RPMI7951 (cell line): Measurements from ENCODE around the gene ZRANB2.

DNA sequence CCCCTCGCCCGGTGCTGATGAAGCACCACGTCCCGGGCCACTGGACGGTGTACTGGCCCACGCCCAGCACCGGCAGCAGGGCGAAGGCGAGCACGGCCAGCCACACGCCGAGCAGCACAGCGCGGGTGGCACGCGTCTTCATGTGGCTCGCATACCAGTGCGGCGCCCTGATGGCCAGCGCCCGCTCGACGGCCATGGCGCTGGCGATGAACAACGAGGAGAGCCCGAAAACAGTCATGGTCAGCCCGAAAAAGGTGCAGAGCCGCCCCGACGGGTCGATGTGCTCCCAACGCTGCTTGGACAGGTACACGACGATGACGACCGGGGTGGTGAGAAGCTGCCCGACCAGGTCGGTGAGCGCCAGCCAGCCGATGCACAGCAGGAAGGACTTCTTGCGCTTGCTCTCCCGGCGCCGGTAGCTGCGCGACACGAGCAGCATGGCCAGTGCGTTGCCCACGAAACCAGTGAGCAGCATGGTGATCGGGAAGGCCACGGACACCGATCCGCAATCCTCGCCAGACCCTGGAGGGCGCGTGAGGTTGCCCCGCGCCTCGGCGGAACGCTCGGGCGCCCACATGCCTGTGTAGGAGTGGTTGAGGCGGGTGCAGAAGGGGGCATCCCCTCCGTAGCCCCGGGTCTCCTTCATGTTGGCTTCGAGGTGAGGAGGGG lies 550 bp downstream of the PTGER3 start:
- RAMPAGE, long total RNA = no peak

DNA sequence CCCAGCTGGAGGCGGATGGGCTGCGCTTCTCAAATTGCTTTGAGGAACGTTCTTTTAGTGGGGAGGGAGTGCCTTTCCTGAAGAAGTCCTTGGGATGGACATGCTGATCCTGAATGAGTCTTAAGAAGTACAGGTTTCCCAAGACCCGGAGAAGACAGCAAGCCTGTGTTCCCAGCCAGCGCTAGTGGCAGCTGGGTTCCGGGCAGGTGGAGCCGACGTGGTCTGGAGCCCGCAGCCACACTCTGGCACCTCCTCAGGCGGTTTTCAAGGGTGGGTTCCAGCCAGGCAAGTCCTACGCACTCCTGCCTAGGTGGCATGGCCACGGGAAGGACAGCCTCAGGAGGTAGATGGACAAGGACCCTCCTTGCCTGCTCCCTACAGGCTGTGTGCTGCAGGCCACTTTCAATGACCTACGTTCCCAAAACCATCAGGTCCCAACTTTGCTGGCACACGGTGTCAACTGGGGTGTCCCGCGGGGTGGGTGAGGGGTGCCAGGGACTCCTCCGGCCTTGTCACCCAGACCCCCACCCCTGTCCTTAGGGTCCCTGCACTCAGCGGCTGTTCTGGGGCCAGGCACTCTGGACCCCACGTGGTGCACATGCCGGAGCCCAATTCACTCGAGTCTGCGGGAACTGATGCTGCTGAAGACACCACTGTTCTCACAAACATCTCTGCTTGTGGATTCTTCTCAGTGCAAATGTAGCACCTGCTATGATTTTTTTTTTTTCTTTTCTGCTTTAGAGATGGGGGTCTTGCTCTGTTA lies 6.7 kb upstream of the PTGER3 start:
- RAMPAGE, long total RNA = no peak

DNA sequence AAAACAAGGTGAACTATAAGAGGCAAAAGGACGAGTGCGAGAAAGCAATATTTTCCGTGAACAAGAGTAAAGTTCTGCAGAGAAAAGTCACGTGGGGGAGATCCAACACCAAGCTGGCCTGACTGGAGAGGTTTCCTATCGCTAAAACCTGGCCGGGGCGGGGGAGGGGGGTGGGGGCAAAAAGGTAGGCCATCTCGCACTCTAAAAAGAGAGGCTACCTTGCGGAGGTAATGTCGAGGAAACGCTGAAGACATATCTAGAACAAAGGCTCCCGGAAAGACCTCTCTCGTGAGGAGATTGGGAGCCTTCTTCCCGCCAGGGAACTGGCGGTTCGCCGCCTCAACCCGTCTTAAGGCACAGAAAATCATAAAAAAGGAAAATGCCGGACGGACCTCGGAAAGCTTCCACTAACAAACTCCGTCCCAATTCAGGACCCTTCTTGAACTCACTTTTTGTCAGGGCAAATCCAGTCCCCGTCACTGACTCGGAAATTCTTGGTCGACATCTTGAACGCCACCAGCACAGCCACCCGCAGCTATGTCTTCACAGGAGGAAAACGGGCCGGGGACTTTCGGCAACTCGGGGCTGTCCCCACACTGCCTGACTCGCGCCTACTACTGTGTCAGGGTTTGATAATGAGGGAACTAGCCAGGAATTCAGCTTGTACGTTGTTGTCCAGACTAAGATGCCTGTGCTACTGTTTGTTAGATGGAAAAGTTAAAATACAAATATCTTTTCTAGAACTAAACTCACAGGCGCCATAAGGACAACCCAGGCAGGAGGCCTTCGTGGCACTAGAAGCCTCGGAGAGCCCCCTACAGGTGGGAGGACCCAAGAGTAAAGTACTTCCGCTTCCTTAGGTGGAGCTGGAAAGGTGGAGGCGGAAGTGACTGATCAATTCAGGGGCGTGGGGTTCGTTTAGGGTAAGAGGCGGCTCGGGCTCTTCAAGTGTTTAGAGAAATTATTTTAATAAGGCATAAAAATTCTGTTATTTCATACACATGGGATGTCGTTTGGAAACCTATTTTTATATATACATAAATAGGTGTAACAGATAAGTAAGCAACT lies at the start of gene ZRANB2:
ZRANB2 (minus strand) TSS at position 545 of the 1,068 bp plus-strand sequence.
- RAMPAGE, long total RNA = no peak

GRCh38 chr1:72283551-72284361 lies 1.4 kb upstream of the NEGR1 start:
- RAMPAGE, long total RNA = no peak

DNA sequence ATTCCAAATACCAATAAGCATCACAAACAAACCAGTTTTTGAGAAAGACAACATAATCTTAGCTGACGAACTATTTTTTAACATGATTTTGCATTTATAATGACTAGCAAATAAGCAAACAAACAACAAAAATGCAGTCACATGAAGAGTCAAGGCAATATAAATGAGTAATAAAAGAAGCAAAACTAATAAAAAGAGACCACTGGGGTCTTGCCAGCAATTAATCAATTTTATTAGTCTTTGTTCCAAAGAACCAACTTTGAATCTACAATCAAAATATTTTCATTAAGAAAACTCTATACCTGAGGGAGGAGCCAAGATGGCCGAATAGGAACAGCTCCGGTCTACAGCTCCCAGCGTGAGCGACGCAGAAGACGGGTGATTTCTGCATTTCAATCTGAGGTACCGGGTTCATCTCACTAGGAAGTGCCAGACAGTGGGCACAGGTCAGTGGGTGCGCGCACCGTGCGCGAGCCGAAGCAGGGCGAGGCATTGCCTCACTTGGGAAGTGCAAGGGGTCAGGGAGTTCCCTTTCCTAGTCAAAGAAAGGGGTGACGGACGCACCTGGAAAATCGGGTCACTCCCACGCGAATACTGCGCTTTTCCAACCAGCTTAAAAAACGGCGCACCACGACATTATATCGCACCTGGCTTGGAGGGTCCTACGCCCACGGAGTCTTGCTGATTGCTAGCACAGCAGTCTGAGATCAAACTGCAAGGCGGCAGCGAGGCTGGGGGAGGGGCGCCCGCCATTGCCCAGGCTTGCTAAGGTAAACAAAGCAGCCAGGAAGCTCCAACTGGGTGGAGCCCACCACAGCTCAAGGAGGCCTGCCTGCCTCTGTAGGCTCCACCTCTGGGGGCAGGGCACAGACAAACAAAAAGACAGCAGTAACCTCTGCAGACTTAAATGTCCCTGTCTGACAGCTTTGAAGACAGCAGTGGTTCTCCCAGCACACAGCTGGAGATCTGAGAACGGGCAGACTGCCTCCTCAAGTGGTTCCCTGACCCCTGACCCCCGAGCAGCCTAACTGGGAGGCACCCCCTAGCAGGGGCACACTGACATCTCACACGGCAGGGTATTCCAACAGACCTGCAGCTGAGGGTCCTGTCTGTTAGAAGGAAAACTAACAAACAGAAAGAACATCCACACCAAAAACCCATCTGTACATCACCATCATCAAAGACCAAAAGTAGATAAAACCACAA lies 616.5 kb upstream of the NEGR1 start:
- RAMPAGE, long total RNA = no peak

DNA sequence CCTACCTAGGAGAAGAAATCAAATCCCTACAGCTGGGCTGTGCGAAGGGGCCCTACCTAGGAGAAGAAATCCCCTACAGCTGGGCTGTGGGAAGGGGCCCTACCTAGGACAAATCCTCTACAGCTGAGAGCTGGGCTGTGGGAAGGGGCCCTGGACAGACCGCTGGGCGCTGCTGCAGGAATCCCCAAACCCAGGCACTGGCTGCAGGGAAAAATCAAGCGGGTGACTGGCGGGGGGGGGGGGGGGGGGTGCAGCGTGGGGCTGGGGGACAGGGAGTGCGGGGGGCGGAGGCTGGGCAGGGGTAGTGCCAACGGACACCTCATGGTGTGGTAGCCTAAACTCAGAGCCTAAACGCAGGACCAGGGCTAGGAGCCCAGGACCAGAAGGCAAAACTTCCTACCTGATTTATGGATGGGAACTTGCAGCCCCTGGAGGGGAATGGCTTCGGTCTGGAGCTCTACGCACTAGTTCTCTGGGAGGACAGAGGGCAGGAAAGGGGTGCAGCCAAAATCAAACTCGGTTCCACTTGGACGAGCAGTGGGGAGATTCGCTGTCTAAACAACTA lies 401 bp downstream of the CRYZ start:
- RAMPAGE, long total RNA = no peak

DNA sequence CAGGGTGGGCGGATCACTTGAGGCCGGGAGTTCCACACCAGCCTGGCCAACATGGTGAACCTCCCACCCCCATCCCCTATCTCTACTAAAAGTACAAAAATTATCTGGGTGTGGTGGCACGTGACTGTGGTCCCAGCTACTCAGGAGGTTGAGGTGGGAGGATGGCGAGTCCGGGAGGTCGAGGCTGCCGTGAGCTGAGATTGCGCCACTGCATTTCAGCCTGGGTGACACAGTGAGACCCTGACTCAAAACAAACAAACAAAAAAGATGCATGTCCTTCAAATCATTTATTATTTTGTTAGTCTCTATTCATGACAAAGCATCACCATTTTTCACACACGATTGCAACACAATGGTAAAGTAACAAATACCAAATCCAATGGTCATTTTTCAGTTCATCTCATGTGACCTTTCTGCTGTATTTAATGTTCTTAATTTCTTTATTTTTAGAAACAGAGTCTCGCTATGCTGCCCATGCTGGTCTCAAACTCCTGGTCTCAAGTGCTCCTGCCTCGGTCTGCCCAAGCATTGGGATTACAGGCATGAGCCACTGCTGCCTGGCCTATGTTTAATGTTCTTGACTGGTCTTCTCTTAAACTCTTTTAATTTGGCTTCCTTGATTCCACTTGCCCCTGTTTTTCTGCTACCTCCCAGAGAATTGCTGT lies 1.1 kb downstream of the MSH4 start:
- RAMPAGE, long total RNA = no peak

DNA sequence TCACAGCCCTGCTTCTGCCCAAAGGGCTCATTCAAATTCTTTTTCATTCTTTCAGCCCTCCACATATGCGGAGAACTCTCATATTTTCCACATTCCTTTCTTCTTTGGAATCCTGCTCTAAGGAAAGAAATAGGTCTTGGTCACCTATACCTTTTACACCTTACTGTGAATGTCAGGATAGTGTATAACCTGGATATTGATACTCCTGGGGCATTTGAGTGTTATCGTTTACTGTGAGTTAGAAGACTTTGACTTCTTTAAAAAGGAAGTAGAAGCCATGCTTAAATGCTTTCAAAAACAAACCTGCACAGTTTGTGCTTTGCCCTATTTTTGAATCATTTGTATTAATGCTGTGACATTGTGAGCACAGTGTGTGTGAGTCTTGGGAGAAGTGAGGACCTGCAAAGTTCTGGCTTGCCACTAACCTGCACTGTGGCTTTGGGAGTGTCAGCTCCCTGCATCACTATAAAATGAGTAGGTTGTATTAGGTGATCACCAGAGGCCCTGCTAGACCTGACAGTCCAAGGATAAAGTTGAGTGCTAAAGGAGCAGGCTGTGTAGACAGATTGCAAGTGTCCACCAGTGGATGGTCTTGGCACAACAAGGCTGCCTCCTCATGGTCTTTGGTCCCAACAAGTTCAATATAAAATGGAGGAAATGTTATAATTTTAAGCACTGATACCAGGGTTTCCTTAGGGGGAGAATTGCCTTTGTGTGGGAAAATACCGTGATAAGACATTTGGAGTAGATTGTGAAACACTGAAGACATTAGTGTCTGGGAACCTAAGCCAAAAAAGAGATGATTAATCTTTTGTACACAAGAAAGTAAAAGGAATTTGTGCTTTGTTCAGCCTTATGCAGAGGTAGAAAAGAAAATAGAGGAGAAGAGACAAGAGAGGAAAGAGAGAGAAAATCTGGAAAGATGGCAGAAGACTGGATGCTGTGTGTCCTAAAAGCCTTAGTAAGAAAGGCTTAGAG lies 35.8 kb downstream of the ST6GALNAC3 start:
- RAMPAGE, long total RNA = no peak

DNA sequence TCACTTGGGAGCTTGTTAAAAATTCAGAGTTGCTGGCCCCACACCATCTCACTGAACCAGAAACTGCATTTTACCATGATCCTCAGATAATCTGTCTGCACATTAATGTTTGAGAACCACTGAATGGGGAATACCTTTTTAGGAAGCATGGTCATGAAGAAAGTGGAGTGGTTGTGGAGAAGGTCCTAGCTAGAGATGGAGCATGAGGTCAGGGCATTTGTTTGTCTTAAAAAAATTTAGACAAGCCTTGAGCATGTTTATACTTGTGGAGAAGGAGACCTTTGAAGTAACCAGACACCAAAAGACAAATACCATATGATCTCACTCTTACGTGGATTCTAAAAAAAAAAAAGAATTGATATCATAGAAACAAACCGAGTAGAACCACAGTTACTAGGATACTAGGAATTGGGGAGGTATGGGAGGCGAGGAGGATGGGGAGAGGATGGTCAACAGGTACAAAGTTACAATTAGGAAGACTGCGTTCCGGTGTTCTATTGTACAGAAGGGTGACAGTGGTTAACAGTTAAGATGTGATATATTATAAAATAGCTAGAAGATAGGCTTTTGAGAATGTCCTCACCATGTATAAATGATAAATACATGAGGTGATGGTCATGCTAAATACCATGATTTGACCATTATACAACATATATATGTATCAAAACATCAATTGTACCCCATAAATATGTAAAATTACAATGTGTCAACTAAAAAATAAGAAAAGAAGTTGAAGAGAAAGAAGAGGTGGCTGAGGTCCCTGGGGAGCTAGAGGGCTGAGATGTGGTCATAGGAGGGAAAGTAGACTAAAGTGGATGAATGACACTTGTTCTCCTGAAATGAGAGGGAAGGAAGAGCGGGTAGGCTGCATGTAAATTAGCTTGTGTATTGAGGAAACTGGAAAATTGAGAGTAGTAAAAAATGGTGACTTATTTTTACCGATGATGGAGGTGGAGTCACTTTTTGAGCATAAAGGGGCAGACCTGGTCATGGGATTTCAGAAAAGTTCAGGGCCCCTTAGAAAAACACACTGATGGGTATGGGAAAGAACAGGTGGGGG lies 116.7 kb downstream of the ST6GALNAC3 start:
- RAMPAGE, long total RNA = no peak

GRCh38 chr1:76268896-76269679 lies 194.5 kb downstream of the ST6GALNAC3 start:
- RAMPAGE, long total RNA = no peak

GRCh38 chr1:76285705-76286167 lies 211.2 kb downstream of the ST6GALNAC3 start:
- RAMPAGE, long total RNA = no peak

DNA sequence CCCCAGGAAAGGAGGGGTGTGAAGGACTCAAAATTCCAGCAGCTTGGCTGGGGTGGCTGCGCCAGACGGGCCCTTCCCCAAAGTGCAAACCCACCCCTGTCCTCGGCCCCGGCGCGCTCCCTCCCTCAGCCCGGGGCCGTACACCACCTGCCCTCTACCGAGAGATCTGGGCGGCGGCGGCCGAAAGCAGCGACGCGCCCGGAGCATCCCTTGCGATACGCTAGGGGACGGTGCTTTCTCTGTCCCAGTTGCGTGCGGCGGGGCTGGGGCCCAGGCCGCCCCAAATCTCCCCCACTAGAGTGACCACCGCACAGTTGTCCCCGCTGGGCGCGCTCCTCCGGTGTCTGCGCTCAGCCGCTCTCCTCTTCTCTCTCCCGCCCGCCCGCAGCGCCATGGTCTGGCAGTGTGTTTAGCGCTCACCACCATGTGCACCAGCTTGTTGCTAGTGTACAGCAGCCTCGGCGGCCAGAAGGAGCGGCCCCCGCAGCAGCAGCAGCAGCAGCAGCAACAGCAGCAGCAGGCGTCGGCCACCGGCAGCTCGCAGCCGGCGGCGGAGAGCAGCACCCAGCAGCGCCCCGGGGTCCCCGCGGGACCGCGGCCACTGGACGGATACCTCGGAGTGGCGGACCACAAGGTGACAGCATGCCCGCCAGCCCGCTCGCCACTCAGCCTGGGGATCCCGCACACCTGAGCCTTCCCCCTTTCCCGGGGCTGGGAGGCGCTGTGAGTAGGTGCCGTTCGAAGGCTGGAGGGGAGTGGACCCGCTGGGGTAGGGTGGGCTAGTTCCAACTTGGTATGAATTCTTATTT lies 1.0 kb downstream of the ST6GALNAC5 start:
- RAMPAGE, long total RNA = no peak

DNA sequence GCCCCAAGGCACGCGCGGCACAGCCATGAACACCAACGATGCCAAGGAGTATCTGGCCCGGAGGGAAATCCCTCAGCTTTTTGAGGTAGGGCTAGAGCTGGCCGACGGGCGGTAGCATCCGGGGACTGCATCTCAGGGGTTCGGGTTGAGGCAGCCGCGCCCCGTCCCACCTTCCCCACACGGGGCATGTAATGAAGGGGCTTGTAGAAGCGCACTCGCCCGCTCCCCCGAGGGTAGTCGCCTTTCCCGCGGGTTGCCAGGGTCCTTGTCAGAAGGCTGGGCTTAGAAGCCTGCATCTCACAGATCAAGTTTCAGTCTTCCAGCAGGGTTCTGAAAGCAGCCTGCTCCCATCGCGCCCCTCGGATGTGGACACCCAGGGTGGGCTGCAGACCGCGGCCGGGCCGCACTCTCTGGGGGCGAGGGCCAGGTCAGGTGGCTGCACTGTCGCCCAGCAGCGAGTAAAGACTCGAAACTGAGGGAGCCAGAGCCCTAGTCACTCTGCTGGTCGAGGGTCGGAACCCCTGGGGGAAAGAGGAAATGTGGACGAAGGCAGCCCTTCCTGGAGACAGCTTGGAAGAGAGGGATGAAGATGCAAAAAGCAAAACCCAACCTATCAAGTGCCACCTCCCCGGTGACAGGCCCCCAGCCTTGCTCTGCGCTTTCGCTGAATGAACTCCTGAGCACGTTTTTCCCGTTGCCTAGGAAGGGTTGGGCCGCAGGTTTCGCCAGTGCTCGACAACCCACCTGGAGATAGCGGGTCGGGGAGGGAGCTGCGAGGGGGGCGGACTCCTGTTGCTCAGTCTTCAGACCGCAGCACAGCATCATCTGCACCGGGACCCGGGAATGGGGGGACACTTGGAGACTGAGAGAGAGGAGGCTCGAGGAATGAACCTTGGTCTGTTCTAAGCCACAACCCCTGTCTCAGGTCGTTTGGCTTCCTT lies 740 bp downstream of the AK5 start:
- RAMPAGE, long total RNA = no peak

DNA sequence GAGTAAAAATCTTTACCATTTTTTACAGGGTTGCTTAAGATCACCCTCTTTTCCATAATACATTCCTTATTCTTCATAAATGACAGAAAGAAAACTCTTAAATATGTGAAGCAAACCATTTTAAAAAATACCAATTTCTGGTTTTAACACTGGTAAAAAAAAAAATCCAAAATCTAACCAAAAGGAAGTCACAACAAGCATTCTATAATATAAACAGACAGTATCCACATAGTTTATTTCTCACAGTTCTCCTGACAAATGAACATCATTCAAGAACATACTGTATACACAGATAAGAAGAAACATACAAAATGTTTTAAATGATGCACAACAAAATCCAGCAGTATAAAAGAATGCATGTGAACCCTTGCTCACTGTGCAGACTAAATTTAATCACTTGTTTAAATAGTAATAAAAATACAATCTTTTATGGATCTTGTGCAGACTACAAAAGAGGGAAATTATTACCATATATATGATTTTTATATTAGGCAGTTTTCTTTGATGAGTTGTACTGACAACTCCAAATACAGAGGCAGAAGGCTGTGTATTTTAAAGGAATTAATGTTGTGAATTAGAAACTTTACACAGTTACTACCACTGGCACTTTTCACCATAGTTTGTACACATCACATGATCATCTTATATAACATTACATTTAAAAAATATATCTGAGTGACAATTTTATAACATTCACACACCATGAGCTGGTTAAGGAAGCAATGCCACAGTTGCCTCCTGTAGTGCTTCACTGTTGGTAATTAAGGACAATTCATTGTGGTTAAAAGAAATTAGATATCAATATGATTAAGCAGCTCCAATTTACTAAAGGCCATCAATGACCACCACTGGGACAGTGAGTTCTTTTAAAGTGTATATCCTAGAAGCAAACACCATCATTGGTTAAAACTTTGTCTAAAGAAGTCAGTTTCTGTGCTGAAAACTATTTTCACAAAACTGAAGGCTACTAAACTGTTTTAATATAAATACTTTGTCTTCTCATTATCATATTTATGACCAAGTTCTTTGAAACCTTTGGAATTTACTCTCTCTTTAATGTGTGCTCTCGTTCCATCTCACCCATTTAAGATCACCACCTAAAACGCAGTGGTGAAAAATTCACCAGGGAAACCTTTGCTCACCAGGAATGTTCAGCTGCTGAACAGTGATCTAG lies 117.8 kb downstream of the ZZZ3 start:
- RAMPAGE, long total RNA = no peak

- RAMPAGE, long total RNA = no peak
Measured at GRCh38 chr1:77623866-77624623, 58.4 kb downstream of the ZZZ3 start.

DNA sequence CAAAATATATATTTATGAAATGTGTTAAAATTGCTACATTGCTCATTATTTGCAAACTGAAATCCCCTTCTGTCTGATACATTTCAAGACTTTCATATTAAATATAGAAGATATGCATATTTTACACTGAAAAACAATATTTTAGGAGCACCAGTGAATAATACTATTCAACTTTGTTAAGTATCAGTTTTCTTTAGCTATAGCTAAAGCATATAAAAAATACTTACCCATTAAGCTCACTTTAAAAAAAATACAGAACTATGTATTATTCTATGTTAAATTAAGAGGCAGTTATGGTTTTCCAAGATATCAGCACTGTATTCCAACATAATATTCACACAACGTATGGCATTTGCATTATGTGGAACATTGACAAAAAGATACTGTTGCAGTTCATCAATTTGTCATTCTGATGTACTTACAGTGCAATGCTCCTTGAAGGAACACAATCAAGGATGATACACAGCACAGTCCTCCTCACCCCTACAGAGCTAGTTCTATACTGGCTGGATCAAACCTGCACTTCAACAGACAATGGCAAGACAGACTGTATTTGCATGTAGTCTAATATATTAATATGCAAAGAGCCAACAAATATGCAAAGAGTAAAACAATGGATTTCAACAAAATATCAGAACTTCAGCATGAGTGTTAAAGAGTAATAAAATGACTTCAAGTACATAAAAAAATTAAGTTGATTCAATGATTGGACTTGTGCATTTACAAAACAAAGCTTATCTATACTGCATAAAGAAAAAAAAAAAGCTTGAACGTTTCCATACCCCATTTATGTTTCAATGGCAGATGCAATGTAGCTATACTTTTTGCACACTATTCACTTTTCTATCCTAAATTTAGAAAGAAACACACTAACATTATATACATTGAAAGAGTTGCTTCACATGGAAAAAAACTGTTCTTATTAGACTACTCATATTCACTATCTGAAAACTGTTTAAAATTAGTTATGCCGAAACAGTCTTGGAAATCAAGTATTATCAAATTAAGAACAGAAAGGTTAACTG lies 31.5 kb downstream of the FUBP1 start:
- RAMPAGE, long total RNA = no peak

DNA sequence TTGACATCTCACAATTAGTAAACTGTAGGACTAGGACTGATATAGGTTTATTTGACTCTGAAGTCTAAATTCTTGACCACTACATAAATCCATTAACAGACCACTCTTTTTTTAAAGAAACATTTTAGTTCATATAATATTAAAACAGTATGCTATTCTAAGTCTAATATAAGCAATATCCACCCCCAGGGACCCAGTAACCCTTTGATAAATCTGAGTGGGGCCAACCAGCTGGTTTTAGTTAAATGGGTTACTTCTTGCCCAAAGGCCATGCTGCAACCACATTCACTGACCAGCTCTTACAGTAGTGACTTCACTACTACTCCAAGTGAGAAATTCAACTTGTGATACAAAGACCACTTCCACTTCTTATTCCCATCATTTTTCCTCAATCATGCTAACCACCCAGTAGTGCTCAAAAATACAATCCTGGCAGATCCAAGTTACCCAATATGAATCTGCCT lies 20.5 kb downstream of the FUBP1 start:
- RAMPAGE, long total RNA = no peak

DNA sequence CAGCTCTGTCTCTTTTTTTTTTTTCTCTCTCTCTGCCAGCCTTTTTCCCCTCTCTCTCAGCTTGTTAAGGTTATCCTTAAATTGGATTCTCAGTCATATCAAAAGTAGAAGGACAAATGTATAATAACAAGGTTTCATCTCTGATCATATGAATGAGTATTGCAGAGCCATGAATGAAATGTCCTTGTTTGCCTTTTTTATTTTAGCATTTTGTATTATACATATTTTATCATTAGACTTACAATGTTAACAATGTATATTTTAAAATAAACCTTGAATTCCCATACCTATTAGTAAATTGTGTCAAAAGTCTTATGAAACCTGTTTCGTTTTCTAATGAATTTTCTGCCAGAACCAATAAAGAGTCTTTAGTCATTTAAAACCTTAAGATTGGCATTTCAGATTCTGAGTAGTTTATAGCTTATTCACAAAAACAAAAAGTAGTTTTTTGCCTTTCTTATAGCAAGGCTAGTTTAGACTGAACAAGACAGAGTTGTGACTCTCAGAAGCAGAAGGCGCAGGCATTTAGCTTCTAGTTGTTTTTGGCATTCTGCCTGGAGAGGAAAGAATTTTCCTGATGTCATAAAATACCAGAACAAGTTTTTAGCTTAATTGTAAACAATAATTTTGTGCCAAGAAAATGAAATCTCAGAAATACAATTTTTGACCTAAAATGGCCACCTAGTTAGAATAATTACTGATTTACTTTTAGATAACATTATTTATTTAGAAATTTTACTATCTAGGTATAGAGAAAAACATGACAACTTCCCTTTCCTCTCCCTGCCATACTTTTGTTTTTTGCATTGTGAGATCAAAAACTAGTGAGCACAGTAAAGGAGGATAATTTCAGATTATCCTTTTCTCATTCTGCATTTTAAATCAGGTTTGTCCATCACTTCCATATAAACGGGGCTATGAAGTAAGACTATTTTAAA lies 884 bp downstream of the DNAJB4 start:
- RAMPAGE, long total RNA = no peak

GRCh38 chr1:78044547-78045053 lies 1.2 kb upstream of the GIPC2 start:
- RAMPAGE, long total RNA = no peak

GRCh38 chr1:78045070-78045614 lies 624 bp upstream of the GIPC2 start:
- RAMPAGE, long total RNA = no peak